ENCODE measurements around the gene UCHL3.

DNA sequence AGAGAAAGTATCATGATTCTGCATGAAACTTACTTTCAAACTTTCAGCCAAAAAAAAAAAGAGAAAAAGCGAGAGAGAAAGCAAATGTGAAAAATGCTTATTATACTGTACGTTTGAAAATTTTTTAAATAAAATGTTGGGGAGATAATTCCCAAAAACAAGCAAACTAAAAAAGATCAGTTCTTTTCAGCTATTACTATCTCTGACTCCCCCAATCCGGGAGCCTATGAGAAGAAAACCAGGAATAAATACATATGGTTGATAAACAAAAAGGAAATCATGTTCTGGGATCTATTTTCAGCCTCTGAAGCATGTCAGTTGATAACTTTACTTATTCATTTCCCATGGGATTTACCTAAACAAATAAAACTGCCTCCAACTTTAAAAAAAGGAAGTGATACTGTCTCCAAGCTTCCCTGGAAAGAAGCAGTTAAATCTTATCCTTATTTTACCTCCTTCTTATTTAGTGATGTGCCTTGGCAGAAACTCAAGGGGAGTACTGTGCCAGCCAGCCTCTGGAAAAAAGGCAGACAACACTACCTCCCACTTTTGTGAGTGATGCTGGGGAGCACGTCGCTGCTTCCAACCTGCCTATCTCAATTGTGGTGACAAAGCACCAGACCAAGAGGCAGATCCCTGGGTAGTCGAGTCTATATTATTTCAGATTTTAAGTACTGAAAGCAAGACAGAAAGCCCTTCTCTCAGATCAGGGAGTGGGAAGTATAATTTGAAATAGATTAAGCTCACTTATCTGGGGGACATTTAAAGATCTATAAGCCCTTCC lies 765.7 kb downstream of the DIAPH3 start:
- RRBS = no CpG with 5 or more reads among the region's 6 CpGs

DNA sequence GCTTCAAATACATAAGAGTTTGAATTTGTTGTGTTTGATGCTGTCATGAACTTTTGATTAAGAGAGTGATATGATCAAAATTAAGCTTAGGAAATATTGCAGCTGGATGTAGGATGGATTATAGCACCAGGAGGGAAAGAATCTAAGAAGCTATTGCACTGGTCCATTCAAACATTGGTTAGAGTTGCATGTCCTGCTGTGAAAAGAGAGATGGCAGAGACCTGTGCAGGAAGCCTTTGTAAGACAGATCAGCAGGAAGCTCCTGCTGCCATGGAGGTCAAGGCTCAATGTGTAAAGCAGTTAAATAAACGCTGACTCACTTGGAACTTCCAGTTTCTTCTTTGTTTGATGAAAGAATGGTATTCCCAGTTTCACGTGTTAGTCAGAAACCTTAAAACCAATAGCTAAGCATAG lies 175.3 kb downstream of the TDRD3 start:
- RRBS = no CpG with 5 or more reads among the region's 2 CpGs

- RRBS = no CpG with 5 or more reads among the region's 1 CpG
Observed at GRCh38 chr13:62864892-62865191, 881.7 kb upstream of the ENSG00000237378 start.

- RRBS = no CpG with 5 or more reads among the region's 2 CpGs
Observed at GRCh38 chr13:66798648-66798936, 431.5 kb downstream of the PCDH9 start.

DNA sequence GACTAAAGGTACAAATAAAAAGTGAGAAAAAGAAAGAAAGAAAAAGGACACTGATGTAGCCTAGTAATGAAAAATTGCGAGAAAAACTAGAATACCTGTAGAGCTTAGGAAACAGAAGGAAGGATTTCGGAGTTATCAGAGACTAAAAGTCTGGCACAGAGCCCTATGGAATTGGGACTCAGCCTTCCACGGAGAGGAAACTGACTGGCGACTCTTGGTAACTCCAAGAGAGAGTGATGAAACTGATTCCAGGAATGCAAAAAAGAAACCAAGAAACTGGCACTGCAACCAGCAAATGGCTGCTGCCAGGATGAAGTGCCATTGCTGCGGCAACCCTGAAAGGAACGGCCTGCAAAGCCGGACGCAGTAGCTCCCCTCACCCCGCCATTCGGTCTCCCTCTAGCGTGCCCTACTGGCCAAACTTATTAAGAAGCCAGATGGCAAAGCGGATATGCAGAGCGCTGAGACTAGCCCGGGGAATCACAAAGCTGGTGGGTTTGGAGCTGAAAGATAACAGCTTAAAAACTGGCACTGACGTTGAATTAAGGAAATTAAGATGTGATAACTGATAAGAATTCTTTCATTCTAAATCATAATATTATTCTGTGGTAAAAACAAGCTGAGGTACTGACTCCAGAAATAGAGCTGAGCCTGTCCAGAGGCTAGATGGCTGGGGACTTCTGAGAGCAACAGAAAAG lies 236.0 kb downstream of the PCDH9 start:
- RRBS = 96% methylated on average over 7 of the region's 15 CpGs

DNA sequence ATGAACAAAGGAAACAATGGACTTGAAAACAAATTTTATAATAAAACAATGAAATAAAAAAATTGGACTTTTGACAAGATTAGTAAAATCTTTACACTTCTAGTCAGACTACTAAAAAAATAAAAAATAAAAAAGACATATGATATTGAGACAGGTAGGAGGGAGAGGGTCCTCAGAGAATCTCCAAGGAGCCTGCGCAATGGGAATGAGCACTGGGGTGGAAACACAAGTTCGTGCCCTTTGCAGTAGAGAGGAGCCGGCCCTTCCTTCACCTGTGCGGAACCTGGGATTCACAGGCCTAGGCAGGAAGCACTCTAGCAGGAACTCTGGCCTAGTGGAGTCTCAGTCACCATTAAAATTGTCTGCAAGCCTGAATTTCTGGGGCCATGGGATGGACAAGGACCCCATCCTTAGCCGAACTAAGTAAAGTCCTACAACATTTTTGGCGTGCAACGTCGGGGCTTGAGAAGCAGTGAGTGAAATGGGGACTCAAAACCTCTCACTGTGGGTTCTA lies 1026.6 kb upstream of the PCDH9 start:
- RRBS = no CpG with 5 or more reads among the region's 8 CpGs

- RRBS = no CpG with 5 or more reads among the region's 1 CpG
Observed at GRCh38 chr13:69650510-69650988, 457.7 kb downstream of the KLHL1 start.

DNA sequence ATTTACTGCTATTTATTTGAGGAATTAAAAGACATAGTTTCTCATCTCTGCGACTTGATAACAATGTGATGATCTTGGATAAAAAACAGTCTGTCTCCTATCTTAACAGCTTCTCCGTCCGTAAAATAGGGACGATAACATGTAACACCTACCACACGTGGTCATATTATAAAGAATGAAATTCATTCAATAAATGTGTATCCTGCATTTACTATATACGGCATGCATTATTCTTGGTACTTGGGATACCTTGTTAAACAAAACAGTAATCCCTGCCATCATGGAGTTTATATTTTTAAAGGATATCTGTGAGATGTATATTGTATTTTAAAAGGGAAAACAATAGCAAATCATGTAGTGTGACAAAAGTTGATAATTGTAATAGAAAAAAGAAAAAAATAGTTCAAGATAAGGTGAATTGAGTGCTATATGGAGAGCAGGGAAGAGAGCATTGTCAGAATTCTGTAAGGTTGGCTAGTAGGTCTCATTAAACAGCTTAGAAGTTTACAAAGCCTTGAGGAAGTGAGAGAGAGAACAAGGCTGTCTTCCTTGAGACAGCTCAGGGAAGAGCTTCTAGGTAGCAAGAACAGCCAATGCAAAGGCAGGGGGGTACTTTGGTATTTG lies 18.6 kb downstream of the PIBF1 start:
- RRBS = no CpG with 5 or more reads among the region's 6 CpGs

GRCh38 chr13:73040450-73041008 lies 18.3 kb upstream of the KLF5 start:
- RRBS = no CpG with 5 or more reads among the region's 4 CpGs

- RRBS = no CpG with 5 or more reads among the region's 5 CpGs
Observed at GRCh38 chr13:73054614-73055193, 4.1 kb upstream of the KLF5 start.

DNA sequence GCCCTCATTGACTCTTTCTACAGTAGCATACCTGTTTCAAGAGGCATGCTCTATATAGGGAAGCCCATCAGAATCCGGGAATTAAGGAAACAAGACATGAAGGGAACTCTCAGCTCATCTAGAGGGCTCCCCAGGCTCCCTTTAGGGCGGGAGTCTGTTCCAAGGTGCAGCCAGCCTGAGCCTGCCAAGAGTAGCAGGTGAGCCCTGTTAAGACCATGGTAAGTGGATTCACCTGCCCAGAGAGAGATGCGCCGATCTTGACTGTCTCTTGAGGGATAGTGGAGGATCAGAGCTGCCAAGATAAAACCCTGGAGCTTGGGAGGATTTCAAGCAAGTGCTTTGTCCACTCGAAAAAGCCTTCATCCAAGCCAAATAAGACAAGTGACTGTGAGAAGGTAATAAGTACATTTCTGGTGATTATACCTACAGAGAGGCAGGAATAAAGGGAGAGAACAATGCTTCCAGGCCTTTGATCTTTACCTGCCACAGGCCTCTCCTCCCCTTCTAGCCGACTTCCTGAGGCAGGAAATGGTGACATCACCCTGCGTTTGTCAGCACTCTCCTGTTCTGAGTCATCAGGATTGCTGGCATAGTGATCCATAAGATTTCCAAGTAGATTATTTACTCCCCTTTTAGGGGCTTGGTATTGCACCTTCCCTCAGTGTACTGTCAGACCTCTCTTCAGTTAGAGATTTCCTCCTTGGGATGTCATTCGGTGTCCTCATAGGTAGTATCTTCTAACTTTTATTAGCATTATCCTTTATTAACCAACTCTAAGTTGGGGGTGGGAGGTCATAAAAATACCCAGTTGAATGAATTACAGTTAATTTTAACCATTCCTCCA lies 31.5 kb downstream of the KLF5 start:
- RRBS = no CpG with 5 or more reads among the region's 8 CpGs

GRCh38 chr13:73138587-73139658 lies 80.1 kb downstream of the KLF5 start:
- RRBS = no CpG with 5 or more reads among the region's 17 CpGs

- RRBS = no CpG with 5 or more reads among the region's 11 CpGs
Observed at GRCh38 chr13:73168700-73169578, 110.1 kb downstream of the KLF5 start.

GRCh38 chr13:73194345-73194762 lies 135.5 kb downstream of the KLF5 start:
- RRBS = no CpG with 5 or more reads among the region's 4 CpGs

DNA sequence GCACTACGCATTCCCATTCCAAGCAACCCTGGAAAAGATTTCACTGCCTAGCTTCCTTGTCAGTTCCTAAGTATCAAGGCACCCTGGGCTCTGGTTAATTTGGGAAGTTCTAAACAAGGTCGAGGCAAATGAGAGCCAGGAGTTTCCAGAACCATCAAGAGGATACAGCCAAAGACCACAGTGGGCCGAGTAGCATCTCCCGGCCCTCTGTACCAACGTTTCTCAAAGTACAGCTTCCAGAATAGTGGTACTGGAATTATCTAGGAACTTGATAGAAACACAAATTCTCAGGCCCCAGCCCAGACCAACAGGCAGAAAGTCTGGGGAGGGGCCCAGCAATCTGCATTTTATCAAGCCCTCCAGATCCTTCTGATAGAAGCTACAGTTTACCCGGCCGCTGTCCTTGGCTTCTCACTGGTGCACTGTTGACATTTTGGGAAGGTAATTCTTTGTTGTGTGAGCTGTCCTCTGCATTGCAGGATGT lies 1016.4 kb downstream of the TBC1D4 start:
- RRBS = no CpG with 5 or more reads among the region's 7 CpGs

- RRBS = no CpG with 5 or more reads among the region's 2 CpGs
Observed at GRCh38 chr13:74906420-74906773, 575.6 kb downstream of the TBC1D4 start.

GRCh38 chr13:75549230-75550238 lies at the start of gene UCHL3:
Gene UCHL3, plus strand, starts transcription at chr13:75549791.
- RRBS = 2% methylated on average over 21 of the region's 78 CpGs

DNA sequence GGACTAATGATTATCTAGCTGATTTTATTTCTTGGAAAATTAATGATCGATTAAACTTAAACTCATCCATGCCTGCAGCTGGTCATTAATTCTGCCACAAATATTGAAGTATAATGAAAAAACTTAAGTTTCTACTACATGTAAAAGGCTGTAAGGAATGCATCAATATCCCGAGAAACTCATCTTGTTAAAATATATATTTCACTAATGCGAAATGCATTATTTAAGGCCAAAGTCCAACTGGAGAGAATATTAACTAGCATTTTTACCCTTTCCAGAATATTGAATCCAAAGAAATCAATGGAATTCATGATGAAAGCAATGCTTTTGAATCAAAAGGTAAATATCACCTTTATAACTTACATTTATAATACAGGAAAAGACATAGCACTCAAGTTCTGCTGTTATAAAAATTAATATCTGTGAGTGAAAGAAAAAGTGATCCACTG lies 200.0 kb downstream of the LMO7 start:
- RRBS = no CpG with 5 or more reads among the region's 3 CpGs

DNA sequence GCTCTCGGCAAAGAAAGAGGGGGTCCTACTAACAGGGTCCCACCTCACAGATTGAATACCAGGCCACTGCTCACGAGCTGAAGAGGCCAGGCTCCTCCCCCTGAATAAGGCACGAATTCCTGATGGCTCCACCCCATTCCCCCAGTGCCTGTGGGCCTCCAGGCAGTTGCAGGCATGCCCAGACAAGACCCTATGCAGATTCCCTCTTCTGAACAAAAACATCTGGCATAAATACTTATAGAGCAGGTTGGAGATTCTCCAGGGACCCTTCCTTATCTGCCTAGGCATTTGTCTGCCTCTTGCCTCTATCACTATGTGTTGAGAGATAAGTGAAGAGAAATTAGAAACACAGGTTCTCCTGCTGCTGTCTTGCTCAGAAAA lies 364.2 kb downstream of the KCTD12 start:
- RRBS = no CpG with 5 or more reads among the region's 3 CpGs

DNA sequence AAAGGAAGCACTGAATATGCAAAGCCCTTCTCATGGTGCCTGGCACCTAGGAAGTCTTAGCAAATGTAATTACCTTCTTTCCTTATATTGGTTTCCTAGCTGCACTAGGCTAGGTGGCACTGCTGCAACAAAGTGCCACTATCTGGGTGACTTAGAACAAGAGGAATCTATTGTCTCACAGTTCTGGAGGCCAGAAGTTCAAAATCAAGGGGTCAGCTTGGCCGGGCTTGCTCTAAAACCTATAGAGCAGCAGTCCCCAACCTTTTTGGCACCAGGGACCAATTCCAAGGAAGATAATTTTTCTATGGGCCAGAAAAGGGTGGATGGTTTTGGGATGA lies 62.1 kb downstream of the KCTD12 start:
- RRBS = no CpG with 5 or more reads among the region's 1 CpG